Epithelial cell of prostate (primary cell): ENCODE data around the genes DSEL and CCDC102B.

DNA sequence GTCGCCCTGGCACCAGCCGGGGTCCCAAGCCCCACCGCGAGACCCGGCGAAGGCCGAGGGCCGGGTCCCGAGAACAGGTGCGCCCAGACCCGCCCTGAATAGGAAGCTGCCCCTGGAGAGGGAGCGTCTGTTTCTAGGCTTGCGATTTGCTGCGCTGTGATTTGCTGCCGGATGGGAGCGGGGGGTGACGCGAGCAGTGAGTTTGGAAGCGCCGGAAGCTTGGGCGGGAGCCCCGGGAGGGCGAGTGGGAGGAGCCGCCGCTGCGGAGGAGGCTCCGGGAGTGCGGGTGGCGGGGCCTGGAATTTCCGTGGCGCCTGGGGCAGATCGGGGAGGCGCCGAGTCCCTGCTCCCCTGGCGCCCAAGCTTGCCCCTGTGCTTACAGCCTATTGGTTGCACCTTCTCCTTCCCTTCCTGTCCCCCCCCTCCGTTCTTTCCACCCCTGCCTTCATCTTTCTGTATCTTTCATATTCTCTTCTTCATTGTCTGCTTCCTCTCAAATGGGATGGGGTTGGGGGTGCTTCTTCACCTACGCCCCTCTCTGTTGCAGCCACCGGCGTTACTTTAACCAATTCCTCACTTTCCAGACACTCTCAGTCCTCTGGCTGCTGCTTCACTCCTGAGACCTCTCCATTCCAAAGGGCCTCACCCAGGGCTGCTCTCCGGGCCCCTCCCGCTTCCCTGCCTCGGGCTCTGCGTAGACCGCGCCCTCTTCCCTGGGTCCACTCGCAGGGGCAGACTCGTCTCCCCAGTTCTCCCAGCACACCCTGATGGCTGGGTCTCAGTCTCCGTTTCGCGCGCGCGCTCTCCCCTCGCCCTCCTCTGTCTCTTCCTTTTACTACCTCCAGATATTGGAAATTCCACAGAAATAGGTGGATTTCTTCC is 730 bp downstream of the SERPINB8 start:
- RRBS = 1% methylated on average over 23 of the region's 54 CpGs

GRCh38 chr18:64276565-64277176 is 306.8 kb downstream of the SERPINB8 start:
- RRBS = no CpG with 5 or more reads among the region's 5 CpGs

DNA sequence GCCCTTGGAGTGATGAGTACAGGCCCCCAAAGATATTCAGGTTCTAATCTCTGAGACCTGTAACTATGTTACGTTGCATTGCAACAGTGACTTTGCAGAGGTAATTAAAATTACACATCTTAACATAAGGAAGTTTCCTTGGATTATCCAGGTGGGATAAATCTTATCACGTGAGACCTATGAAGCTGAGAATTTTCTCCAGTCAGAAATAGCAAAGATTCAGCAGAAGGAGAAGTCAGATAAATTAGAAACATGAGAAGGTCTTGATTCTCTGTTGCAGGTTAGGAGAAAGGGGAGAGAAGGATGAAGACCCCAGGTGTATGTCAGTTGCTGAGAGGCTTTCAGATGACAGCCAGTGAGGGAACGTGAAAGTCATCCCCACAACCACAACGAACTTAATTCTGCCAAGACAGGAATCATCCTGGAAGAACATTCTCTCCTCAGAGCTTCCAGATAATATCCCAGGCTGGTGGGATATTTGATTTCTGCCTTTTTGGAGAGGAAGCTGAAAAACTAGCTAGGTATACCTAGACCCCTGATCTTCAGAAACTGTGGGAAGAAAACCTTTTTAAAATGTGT is 840.7 kb downstream of the SERPINB8 start:
- RRBS = no CpG with 5 or more reads among the region's 4 CpGs

GRCh38 chr18:67516460-67516824 is at the start of gene DSEL:
TSS of gene DSEL (minus strand) at chr18:67516720.
- RRBS = no CpG with 5 or more reads among the region's 56 CpGs

DNA sequence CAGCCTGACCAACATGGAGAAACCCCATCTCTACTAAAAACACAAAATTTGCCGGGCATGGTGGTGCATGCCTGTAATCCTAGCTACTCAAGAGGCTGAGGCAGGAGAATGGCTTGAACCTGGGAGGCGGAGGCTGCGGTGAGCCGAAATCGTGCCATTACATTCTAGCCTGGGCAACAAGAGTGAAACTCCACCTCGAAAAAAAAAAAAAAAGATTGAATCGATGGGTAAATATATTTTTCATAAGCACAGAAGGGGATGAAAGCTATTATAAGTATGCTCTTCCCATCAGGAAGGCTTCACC is 28.9 kb upstream of the CCDC102B start:
- RRBS = no CpG with 5 or more reads among the region's 7 CpGs

DNA sequence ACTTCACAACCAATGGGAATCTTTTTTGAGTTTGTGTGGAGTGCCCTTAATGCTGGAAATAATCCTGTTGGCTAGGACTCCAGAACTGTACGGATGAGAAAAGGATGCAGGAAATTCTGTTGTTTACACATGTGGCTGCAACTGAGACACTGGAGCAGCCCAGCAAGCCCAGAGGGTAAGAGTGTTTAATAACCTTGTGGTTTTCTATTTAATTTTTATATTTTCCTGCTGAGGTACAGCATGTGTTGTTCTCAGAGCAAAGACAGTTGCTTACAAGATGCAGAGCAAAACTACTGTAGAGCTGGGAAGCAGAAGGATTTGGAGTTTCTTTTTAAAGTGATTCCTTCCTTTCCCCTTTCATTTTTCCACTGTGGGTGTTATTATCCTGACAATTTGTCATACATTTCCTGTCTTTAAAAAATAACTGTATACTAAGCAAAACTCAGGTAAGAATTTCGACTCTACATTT is at the start of gene CCDC102B:
Gene CCDC102B (plus strand): TSS at position 74 of the 469 bp plus-strand sequence.
- RRBS = no CpG with 5 or more reads among the region's 2 CpGs

DNA sequence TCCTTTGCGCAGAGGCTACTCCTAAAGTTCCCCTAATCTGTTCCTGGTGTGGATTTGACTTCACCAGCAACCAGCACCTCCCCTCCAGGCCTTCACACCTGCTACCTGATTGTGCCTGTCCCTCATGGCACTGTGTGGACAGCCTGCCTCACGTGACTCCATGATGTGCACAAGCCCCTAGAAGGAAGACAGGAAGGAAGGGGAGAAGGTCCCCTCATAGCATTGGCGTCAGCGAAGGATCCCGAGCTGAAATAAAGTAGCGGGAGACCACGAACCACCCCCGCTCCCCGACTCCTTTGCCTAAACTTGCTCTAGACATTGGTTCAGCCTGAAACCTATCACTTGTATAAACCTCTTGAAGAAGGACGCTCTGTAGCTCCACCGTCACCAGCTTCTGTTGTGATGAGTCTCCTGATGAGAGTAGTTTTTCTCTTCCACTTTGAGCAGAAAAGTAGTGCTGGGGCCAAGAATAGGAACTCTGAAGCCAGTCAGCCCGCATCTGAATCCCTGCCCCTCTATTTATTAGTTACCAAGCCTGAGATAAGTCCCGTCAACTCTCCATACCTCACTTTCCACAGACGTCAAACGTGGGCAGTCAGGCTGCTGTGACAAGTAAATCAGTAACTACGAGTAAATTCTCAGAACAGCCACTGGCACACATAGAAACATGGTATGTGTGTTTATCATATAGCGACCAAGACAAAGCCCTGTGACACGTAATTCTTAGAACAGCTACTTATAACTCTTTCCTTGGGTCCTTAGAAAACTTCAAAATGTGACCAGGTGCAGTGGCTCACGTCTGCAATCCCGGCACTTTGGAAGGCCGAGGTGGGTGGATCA is 61.8 kb downstream of the CD226 start:
- RRBS = no CpG with 5 or more reads among the region's 21 CpGs

DNA sequence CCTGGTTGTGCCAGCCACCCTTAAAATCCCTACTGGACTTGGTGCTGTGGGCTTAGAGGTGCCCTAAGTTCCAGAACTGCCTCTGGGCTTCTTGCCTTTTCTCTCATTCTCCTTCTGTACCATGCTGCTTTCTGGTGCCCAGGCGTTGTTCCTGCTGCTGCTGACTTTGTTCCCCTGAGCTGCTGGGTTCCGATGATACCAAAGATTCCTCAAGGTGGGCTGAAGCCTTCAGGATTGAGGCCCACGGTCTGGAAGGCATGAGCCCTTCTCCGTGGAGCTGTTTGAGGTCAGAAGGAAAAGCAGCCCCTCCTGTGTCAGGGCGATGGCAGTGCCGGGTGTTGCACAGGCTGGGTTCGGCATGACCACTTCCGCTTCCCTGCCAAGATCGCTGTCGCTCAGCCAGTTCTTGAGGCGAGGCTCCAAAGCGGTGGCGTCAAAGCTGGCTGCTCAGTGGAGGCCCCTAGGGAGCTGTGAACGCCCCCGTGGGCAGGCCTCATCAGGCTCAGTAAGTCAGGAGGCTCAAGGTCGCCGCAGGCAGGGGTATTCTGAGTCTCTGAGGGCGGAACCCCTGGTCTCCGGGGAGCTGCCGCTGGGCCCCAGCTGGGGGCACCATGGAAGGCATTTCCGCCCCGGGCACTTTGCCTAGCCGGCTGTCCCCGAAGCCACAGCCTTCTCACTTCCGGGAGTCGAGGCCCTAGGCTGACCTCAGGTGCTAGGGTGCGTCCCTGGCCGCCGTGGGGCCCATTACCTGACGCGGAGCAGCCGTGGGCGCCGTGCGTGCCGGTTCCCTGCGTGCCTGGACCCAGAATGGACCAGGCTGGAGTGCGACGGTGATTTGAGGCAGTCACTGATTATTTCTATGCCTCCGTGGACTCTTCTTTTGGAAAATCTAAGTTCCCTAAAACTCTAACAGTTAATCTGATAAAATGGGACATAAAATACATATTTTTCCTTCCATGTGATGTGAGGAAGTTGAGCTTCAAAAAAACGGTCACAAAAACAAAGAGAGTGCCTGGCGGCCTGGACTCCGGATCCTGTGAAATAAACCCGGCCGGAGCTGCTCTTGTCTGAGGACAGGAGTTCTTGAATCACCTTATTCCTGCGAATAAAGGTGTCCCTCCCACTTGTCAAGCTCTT is 210.4 kb downstream of the SOCS6 start:
- RRBS = 71% methylated on average over 13 of the region's 46 CpGs

DNA sequence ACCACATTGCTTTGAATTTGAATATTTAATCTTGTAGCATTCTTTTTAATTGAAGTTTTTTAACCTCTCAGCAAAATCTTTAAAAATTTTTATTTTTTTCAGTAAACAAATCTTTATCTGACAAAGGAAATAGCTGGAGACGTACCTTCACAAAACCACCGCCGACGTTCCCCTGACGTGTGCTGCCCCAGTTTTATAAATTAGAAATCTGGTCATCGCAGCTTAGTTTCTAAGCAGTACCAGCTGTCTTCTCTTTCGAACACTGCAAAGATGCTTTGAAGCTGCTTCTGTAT is 264.7 kb downstream of the SOCS6 start:
- RRBS = no CpG with 5 or more reads among the region's 7 CpGs

DNA sequence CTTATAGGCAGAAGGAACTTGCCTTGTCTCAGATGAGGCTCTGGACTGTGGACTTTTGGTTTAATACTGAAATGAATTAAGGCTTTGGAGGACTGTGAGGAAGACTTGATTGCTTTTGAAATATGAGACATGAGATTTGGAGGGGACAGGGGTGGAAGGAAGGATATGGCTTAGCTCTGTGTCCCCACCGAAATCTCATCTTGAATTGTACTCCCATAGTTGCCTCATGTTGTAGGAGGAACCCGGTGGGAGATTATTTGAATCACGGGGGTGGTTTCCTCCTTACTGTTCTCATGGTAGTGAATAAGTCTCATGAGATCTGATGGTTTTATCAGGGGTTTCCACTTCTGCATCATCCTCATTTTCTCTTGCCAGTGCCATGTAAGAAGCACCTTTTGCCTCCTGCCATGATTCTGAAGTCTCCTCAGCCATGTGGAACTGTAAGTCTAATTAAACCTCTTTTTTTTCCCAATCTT is 310.5 kb downstream of the SOCS6 start:
- RRBS = no CpG with 5 or more reads among the region's 3 CpGs

DNA sequence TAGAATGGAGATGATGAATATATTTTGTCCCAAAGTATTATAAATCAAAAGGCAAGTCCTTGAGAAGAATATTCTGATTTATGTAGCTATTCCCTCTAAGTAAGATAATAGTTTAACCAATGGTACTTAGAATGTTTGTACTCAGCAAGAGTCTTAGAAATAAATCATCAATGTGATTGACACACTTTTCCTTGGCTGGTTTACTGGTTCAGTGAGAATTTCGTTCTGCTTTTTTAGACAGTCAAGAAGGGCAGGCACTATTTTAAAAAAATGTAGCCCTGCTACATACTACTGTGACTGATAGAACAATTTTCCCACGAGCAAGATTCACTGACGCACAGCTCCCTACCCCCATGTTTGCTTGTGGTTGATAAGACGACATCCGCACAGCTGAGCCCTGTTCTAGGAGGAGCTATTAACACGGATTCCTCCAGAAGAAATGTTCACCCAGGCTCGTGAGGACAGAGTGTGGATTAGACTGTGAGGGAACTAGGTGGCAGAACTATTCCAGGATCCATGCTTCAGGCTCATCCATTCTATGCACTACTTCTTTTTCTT is 370.1 kb downstream of the SOCS6 start:
- RRBS = no CpG with 5 or more reads among the region's 7 CpGs

DNA sequence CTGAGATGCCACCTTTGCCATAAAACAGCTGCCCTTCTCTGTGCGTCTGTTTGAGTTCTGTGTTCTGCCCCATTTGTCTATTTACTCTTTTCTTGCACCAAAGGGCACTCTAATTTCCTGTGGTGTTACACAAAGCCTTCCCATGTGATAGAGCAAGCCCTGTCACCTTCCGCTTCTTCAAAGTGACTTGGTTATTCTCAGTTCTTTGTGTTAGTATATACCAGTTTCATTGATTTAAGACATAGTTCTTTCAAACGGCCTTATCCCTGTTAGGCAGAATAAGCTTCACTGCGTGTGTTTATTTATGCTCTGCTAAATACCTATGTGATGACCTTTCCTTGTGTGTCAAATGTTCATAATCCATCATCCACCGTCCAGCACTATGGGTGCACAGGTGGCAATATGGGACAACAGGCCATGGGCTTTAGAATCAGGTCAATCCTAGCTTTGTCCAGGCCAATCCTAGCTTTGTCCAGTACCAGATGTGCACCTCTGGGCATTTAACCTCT is 83.9 kb downstream of the FBXO15 start:
- RRBS = no CpG with 5 or more reads among the region's 5 CpGs

GRCh38 chr18:74231293-74231832 is 60.4 kb downstream of the CYB5A start:
- RRBS = no CpG with 5 or more reads among the region's 5 CpGs

DNA sequence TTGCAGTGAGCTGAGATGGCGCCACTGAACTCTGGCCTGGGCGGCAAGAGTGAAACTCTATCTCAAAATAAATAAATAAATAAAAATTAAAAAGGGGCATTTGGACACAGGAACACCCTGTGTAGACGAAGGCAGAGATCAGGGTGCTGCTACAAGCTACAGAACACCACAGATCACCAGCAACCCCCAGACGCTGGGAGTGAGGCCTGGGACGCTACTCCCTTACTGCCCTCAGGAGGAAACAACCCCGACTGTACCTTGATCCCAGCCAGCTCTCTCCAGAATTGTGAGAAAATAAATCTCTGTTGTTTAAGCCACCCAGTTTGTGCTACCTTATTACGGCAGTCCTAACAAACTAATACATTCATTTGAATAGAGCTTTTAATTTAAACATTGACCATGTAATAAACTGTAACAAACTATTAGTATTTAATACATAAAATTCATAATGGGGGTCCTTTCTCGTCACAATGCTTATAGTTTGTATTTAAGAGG is 58.8 kb downstream of the CYB5A start:
- RRBS = no CpG with 5 or more reads among the region's 8 CpGs

- RRBS = no CpG with 5 or more reads among the region's 5 CpGs
Observed at GRCh38 chr18:74288035-74288546, 3.7 kb downstream of the CYB5A start.

DNA sequence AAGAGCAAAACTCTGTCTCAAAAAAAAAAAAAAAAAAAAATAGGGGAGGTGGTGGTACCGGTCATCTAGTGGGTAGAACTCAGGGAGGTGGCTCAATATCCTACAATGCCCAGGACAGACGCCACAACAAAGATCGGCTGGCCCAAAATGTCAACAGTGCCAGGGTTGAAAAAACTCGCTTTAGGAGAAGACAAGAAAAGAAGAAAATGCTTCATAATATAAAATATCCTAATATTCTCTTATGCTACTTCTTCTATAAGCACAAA is 2.1 kb downstream of the CYB5A start:
- RRBS = no CpG with 5 or more reads among the region's 4 CpGs

DNA sequence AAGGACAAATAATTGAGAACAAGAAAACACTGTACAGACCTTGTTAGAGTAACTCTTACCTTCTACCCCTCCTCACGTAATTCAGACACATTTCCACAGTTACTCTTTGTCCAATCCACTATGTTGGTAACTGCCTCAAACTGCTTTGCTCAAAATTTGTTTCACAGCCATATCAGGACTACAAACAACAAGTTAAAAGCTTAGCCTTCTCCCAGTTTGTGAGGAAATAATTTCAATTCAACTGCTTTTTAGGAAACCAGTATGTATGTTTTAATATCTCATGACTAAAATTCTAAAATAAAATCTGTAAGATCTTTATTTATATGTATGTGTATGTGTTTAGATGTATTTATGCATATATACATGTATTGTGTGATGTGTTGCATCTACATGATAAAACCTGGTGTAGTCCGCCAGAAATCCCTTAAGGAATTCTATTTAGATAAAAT is 8.9 kb upstream of the CYB5A start:
- RRBS = no CpG with 5 or more reads among the region's 2 CpGs

GRCh38 chr18:74374077-74374469 is 58.4 kb downstream of the C18orf63 start:
- RRBS = no CpG with 5 or more reads among the region's 5 CpGs